Bronchus fibroblast of lung (primary cell): ENCODE measurements around a stretch of chr5.

DNA sequence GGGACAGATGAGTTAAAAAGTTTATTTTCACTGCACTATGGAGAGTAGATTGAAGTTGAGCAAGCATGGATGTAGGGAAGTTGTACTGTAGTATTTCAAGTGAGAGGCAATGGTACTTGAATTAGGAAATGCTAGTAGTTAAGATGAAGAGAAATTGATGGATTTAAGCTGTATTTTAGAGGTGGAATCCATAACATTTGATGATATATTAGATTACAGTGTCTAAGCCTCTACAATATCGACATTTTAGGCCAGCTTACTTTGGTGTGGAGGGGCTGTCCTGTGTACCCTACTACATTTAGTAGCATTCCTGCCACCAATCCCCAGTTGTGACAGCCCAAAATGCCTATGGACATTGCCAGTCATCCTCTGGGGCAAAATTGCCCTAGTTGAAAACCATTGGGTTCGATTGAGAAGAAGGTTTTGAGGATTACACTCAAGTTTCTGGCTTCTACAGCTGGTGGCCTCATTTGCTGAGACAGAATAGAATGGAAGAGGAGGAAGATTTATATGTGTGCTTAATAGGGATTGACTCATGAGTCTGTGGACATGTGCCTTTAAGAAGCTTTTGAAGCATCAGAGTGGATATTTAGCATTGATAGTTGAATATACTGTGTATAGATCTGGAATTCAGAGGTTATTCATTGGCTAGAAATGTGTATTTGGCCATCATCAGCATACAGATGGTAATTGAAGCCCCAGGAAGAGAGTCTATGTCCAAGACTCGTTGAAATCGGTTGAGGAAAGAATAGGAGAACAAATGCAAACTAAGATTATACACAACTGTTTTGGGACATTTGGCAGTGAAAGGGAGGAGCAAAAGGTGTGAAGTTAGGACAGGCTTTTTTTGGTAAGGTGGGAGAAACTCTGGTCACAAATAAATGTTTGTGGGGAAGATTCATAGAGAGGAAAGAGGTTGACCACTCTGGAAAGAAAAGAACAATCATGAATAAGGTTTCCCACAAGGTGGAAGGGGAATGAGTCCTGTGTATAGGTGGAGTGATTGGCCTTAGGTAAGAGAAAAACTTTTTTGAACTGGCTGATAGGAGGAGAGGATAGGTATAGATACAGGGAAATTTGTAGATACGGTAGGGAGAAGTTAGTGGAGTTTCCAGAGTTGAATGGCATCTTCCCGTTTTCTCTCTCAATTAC, 19.0 kb downstream of the TENT2 start:
- RAMPAGE, long total RNA: no peak

GRCh38 chr5:79694469-79695079, 4.9 kb downstream of the CMYA5 start:
- RAMPAGE, long total RNA: no peak

DNA sequence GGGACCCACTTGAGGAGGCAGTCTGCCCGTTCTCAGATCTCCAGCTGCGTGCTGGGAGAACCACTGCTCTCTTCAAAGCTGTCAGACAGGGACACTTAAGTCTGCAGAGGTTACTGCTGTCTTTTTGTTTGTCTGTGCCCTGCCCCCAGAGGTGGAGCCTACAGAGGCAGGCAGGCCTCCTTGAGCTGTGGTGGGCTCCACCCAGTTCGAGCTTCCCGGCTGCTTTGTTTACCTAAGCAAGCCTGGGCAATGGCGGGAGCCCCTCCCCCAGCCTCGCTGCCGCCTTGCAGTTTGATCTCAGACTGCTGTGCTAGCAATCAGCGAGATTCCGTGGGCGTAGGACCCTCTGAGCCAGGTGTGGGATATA, 94.6 kb downstream of the CMYA5 start:
- RAMPAGE, long total RNA: no peak

DNA sequence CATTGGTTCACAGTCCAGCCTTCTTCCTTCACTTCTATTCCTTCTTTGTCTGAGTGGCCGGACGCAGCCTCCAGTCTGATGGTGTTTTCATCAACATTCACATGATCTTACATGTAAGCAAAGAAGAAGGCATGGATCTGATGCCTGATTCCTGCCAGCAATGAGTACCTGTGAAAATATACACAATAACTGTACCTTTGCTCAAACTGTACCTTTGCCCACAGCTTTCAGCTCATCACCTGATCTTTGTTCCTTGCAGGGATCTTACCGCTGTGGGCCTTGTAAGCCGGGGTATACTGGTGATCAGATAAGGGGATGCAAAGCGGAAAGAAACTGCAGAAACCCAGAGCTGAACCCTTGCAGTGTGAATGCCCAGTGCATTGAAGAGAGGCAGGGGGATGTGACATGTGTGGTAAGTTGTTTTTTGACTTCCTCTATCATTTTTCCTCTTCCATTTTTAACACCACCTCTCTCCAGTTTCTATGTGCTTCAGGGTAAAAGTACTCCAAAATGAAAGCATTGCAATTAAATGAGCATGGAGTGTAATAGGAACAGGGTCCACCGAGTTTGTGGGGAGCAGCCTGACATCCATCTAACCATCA, 32.7 kb downstream of the THBS4 start:
- RAMPAGE, long total RNA: no peak

GRCh38 chr5:80140896-80141680, 105.9 kb downstream of the THBS4 start:
- RAMPAGE, long total RNA: no peak

DNA sequence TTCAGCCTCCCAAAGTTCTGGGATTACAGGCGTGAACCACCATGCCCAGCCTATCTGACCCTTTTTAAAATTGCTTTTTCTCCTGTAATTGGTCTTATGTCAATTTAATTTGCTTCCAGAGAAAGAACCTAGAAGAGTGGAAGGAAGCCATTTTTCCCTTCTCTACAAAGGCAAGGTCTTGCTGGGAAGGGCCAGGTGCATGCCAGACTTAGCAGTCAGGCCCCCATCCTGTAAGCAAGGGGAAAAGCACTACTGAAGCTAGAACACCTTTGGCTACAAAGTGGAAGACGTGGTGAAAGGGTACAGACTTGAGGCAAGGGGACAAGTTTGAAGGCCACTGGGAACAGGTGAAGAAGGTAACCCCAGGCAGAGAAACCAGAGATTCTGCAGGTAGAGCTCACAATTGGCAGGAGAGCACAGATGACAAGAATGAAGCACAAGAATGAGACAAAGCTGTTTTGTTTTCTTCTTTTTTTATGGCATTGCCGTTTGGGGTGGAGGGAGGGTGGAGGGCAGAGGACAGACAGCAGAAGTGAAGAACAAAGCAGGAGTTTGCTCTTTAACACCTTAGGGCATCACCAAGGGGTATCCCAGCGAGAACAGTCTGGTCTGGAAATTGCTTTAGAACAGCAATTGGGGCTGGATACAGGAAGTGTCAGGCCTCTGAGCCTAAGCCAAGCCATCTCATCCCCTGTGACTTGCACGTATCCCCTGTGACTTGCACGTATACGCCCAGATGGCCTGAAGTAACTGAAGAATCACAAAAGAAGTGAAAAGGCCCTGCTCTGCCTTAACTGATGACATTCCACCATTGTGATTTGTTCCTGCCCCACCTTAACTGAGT, 72.8 kb downstream of the SERINC5 start:
- RAMPAGE, long total RNA: no peak

DNA sequence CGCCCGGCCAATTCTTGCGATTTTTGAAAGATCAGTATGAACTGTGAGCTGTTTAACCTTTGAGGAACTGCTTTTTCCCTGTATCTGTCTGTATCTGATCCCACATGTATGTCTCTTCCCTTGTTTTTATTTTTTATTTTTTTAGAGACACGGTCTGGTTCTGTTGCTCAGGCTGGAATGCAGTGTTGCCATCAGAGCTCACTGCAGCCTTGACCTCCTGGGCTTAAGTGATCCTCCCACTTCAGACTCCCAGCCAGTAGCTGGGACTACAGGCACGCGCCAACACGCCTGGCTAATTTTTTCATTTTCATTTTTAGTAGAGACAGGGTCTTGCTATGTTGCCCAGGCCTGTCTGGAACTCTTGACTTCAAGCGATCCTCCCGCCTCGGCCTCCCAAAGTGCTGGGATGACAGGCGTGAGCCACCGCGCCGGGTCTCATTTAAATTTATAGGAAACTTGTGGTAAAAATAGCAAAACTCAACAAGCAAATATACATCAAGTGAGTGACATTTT, 974 bp upstream of the ZFYVE16 start:
- RAMPAGE, long total RNA: no peak

GRCh38 chr5:81239763-81240028, 6.6 kb downstream of the CKMT2 start:
- RAMPAGE, long total RNA: no peak

GRCh38 chr5:81397223-81397685, 3.3 kb upstream of the ACOT12 start:
- RAMPAGE, long total RNA: no peak

GRCh38 chr5:82279395-82280444, 1.6 kb upstream of the RPS23 start:
- RAMPAGE, long total RNA: no peak

- RAMPAGE, long total RNA: no peak
These were observed 78.9 kb upstream of the RPS23 start for GRCh38 chr5:82356728-82357822.

GRCh38 chr5:82470648-82471117, 192.5 kb upstream of the RPS23 start:
- RAMPAGE, long total RNA: no peak

GRCh38 chr5:82594139-82594670, 316.1 kb upstream of the RPS23 start:
- RAMPAGE, long total RNA: no peak

DNA sequence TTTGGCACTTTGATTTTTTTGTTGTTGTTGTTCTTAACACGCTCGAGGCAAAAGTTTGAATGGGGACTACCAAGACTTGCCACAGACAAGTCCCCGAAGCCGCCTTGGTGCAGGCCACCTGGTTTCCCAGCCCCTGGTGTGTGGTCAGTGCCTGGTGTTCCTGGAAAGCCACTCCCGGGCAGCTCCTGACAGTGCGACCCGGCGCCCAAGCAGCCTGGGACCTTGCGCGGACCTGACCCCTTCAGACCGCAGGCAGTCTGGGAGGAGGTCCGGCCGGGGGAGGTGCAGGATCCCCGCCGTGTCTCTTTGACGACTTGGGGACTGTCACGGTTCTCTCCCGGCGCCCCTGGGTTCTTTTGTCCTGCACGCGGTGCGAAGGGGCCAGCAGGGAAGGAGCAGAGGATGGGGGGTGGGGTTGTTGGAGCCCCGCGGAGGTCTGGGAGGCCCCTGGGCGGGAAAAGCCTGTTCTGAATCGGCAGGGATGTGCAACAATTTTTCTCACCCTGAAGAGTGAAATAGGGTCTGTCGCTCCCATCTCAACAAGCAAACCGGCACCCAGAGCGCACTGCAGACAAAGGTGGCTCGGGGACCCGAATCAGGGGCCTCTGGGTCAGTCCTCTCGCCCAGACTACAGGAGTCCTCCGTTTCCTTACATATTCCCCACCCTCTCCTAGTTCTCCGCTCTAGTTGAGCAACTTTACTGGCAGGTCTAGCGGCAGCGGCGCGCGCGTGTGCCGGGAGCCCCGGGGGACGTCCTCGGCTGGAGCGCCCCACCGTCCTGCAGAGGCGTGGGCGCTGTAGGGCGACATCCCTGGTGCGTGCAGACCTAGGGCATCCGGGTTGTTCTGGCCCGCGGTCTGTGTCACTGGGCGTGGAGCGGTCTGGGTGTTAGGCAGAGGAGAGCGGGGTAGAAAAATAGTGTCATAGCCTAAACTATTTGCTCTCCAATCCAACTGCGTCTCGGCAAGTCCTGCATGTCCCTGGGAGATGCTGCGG, 1.1 kb downstream of the VCAN start:
- RAMPAGE, long total RNA: no peak

- RAMPAGE, long total RNA: no peak
These were observed 3.4 kb downstream of the VCAN start for GRCh38 chr5:83474971-83475345.

- RAMPAGE, long total RNA: no peak
These were observed 73.8 kb downstream of the VCAN start for GRCh38 chr5:83545252-83545864.

DNA sequence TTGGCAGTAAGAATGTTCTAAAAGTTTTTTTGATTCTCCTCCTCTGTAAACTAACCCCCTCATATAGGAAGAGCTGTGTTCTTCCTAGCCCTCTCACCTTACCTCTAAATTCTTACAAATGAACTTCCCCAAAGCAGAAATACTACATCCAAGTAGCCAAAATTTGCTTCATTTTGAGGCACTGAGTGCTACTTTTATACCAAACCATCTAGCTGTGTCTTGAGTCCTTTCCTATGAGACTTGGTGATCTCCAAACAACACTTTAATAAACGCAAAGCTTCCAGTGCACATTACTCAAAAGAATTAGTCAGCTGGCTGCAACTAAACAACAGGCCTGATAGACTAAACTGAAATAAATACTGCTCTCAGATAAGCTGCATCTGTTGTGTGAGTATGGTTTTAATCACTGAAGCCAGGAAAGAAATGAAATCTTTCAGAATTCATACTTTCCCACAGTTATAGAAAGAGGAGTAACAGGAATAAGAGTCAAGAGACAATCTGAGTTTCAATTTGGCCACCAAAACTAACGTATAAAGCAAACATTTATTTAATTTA, 80.3 kb downstream of the VCAN start:
- RAMPAGE, long total RNA: no peak

DNA sequence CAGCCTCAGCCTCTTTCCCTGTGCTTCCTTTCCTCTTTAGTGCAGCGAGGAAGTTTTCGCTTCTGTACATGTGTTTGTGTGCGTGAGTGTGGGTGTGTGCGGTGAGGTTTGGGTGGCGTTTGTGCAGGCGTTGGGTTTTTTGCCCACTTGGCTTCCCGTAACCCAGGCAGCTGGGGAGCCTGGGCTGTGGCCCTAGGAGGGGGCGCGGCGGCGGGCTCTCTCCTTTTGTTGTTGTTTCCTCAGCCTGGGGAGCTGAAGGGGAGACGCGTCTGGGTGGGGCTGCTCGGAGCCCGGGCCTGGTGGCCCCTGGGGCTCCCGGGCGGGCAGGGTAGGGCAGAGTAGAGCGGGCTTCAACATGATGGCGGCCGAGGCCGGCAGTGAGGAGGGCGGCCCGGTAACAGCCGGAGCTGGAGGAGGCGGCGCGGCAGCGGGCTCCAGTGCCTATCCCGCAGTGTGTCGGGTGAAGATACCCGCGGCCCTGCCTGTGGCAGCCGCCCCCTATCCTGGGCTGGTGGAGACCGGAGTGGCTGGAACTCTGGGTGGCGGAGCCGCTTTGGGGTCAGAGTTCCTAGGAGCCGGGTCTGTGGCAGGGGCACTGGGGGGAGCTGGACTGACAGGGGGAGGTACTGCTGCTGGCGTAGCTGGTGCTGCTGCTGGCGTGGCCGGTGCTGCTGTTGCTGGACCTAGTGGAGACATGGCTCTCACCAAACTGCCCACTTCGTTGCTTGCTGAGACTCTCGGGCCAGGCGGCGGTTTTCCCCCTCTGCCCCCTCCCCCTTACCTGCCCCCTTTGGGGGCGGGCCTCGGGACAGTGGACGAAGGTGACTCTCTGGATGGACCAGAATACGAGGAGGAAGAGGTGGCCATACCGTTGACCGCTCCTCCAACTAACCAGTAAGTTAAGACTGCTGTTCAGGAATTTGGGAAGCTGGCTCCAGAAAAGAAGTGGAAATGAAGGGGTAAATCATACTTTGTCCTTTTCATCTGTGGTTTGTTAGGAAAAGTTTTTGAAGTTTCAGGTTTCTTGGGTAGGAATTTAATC, 735 bp downstream of the RASA1 start:
- RAMPAGE, long total RNA: no peak

DNA sequence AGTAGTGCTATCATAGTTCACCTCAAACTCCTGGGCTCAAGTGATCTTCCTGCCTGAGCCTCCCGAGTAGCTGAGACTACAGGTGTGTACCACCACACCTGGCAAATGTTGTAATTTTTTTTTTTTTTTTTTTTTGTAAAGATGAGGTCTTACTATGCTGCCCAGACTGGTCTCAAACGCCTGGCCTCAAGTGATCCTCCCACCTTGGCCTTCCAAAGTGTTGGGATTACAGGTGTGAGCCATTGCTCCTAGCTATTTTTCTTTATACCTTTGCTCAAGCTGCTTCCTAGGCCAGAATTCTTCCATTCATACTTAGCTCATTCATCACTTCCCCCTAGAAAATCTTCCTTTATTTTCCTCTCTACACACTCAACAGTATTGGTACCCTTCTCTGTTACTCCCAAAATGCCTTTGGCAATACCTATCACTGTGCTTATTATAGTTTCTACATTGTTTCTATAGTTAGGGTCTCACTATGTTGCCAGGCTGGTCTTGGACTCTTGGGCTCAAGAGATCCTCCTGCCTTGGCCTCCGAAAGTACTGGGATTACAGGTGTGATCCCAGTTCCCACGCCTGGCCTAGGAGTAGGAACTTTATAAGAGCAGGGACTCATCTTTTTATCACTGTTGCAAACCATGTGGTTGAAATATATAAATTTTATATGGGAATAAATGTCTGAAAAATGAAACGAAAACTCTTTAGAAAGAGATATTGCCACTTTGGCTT, 68.0 kb downstream of the CCNH start:
- RAMPAGE, long total RNA: no peak

DNA sequence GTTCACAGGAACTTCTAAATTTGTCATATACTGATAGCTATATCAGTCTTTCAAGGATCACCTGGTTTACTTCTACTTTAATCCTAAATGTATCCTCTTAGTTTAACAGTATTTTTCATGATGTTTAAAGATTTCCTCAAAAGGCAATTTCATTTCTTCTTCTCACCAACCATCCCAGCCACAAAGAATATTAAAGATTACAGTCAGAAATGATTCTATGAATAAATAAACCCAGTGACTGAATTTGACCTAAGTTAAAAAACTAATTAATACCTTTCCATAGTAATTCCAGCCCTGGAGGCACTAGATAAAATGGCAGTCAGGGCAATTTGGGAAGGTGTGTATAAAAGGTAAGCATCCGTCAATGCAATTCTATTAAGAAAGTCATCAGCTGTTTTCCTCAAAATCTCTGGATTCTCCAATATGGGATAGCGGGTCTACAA, 8.1 kb downstream of the CCNH start:
- RAMPAGE, long total RNA: no peak